Right cardiac atrium (tissue), 1 donor: ENCODE results near the genes FKBP10 and HSPB9.

DNA sequence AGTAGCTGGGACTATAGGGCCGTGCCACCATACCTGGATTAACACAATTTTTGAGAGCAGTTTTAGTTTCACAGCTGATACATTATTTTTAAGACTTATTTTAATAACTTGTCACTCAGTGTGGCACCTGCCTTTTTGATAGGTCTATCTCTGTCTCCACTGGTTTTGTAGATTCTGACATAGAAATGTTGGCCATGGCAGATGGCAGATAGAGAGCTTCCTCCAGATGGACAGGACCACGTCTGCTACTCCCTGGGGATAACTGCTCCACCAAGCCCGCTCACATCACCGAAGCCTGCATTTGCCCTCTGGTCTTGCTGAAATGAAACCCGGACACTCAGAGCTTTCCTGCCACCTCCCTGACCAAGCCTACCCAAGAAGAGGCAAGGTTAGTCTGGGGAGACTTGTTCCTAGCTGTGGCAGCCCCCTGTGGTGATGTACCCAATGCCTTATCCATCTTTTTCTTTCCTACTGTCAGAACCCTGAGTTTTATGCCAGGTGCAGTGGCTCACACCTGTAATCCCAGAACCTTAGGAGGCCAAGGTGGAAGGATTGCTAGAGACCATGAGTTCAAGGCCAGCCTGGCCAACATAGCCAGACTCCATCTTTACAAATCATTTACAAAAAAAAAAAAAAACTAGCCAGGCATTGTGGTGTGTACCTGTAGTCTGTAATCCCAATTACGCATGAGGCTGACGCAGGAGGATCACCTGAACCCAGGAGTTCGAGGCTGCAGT is 16.5 kb upstream of the HAP1 start:
- PRO-cap, result no peak

- PRO-cap, result no peak
These were observed 10.3 kb downstream of the P3H4 start for GRCh38 chr17:41801395-41801891.

DNA sequence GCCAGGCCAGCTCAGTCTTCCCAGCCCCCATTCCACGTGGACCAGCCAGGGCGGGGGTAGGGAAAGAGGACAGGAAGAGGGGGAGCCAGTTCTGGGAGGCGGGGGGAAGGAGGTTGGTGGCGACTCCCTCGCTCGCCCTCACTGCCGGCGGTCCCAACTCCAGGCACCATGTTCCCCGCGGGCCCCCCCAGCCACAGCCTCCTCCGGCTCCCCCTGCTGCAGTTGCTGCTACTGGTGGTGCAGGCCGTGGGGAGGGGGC is at the start of gene FKBP10:
Gene FKBP10, plus strand, starts transcription at position 138 of the 259 bp plus-strand sequence.
- PRO-cap, result bidirectional peak, plus-strand start at position 88 of the sequence, minus-strand start at position 38 of the sequence

DNA sequence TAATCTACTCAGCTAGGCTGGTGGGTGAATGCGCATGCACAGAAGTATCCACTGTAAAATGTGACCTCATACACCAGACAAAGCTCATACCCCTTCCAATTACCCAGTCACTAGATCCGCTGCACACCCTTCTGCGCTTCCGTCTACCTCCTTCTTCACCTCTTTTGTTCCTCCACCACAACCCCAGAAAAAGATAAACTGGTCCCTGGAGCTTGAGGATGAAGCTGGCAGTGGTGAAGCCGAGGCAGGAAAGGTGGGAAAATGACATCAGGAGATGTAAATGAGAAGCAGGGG is 22.9 kb downstream of the ACLY start:
- PRO-cap, result no peak

- PRO-cap, result no peak
These were observed 11.4 kb downstream of the ACLY start for GRCh38 chr17:41907298-41907863.

GRCh38 chr17:41972120-41972716 is 5.6 kb downstream of the CNP start:
- PRO-cap, result no peak

DNA sequence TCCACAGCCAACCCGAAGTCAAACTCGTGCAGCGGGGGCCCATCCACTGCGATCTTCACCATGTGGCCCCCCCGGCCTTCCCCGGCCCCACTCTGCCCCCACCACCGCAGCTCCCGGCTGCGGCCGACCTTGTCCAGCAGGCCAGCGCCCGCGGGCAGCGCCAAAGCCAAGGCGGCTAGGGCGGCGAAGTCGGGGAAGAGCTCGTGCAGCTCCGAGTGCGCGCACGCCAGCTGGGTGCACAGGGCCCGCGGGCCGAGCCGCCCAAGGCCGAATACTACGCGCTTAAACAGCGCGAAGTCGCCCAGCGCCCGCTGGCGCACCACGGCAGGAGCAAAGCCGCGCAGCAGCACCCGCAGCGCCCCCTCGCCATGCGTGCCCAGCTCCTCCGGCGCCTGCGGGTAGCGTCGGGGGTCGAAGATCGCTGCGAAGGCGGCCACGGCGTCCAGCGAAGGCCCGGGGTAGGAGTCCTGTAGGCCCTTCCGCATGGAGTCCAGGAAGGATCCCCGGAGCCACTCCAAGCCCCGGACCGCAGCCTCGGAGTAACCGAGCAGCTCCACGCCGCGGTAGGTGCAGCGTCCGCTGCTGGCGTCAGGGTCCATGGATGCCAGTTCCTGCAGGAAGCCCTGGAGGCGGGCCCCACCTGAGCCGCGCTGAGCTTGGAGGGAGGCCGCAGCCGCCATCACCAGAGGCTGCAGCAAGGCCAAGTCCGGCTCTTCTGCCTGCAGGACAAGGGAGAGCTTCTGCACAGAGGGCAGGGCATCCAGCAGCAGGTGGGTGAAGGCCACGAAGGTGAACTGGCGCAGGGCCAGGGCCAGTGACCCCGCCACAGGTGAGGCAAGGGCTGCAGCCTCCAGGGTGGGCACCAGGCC is 10.4 kb downstream of the C17orf113 start:
- PRO-cap, result no peak

DNA sequence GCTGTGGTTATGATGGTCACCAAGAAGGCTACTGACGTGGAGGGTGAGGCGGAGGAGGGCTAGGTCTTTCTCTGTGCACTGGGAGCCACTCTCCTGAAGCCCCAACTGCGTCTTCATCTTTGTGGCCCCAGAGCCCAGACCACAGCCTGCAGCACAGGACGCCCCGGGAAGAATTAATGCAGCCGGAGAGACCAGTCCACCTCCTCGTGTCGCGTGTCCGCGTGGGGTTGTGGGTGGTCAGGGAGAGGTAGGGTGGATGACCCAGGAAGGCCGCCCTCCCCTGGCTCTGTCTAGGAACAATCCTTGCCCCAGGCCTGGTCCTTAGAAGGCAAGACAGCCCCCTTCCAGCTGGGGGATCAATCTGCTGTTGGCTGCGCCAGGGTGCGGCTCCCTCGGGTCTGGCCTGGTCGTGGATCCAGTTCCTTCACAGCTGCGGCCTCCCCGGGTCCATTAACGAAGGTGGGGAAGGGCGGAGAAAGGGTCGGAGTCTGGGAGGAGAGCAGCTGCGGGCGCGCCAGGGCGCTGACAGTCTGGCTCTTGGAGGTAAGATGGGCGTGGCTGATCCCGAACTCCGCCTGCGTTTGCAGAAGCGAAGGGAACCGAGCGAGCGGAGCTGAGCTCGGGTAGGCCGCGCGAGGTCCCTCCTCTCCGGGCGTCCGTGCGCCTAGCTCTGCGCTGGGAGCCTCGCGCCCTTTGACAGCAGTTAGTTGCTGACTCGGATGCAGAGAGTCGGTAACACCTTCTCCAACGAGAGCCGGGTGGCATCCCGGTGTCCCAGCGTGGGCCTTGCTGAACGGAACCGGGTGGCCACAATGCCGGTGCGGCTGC is at the start of gene HSPB9:
Gene HSPB9, plus strand, starts transcription at position 673 of the 828 bp plus-strand sequence.
- PRO-cap, result bidirectional peak, plus-strand start at position 598 of the sequence, minus-strand start at position 532 of the sequence

- PRO-cap, result no peak
These were observed 4.0 kb upstream of the HCRT start for GRCh38 chr17:42188960-42189858.

- PRO-cap, result no peak
These were observed 2.0 kb downstream of the GHDC start for GRCh38 chr17:42192230-42192784.

- PRO-cap, result no peak
These were observed 2.5 kb downstream of the STAT5B start for GRCh38 chr17:42273509-42274355.

DNA sequence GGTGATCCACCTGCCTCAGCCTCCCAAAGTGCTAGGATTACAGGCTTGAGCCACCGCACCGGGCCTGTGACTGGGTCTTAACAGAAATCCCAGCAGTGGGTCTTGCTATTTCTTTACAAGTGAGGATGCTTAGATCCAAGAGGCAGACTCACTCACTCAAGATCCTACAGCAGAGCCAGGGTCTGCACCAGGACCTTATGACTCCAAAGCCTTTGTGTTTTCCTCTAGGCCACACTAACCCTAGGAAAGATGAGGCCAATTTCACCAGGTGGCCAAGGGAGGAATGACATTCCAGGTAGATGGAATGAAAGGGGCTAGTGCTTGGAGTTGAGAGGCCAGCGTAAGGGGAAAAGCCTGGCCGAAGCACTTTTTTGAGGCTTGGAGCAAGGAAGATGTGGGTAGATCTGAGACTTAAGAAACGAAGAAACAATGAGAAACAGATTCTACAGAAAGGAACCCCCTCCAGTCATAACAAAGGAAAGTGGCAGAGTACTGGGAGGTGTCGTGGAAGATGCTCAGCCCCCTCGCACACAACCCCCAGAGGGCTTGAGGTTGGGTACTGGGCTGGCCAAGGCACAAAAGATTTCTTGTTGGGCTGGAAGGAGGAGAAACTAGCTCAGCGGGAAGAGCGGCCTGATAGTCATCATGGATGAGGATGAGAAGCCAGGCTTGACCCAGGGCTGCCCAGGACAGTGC is 5.6 kb upstream of the STAT5A start:
- PRO-cap, result no peak

- PRO-cap, result no peak
These were observed 22.1 kb downstream of the STAT5A start for GRCh38 chr17:42310472-42310636.

DNA sequence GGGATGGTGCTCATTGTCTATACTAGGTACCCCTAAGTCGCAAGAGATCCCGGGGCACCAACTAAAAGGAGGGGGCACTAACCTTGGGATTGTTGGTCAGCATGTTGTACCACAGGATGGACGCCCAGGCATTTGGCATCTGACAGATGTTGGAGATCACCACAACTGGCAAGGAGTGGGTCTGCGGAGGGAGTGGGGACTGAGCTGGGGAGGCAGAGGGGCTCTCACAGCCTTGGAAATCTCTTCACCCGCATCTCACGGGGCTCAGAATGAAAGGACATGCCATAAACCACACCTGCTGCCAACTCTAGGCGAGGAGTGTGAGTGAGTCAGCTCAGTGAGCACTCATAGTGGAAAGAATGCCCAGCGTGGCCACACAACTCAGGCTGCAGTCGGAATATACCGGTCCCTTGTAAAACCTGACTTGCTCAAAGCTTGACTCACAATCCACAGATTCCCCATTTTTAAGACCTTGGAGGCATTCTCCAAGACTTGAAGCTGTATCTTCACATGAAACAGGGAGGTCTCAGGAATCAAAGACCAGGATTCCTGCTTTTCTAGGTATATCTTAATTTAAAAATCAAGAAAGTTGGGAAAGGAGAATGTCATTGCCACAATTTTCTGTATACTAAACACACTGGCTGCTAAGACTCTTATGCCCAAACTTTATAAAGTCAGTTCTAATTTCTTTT is 36.7 kb downstream of the STAT5A start:
- PRO-cap, result no peak

DNA sequence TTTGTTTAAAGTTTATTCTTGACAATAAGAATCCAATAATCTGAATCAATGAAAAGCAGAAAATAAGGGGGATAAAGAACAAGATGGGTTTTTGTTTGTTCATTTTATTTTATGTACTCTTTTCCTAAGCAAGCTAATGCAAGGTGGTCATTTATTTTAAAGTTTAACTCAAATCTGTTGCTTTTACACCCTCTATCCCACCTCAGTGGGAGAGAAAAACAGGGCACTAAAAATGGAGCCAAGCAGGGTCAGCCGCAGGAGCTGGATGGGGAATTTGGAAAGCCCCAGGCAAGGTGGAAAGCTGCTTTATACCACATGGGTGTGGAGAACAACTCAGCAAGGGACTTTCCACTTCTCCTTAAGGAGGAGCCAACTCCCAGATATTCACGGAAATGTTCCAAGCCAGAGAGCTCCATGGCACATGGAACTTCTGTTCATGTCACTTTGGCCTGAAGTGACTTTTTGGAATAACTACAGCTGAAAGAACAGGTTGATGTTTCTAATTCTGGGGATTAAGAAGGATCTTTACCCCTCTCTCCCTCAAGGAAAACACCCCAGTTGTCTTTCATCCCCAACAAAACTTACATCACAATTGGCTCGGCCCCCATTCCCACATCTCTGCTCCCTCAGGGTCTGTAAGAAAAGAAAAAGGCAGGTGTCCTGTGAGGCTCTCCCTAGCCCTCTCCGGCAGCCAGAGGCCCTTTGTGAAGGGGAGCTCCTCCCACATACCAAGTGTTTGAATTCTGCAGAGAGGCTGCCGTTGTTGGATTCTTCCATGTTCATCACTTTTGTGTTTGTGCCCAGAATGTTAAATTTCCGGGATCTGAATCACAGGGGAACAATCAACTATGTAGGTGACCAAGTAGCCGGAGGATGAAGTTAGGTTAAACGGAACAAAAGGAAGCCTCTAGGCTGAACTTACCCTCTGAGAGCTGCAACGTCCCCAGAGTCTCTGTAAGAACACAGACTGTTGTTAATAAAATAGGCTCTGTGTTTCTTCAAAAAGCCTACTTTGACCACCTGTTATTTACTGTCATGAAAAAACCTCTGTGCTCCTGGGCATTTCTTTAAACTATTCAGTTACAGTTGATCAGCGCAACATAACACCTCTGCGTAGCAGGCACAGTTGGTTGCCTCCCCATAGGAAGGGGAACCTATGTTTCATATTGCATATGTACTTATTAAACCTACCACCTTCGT is 40.9 kb downstream of the STAT5A start:
- PRO-cap, result no peak

GRCh38 chr17:42378974-42379910 is 9.0 kb downstream of the STAT3 start:
- PRO-cap, result no peak

DNA sequence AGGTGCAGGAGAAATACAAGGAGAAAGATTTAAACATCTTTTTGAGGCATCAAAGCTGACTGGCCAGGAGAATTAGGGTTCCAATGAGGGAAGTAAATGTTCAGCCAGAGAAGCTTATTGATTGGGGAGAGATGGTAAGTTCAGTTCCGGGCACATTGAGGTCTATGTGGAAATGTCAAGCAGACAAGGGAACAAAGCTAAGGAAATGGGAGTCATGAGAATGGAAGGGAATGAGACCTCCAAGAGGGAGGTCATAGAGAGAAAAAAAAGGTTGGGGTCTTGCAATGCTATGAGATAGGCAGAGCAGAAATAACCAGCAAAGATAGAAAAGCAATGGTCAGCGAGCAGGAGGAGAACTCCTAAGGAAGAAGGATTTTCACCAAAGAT is 30.9 kb downstream of the ATP6V0A1 start:
- PRO-cap, result no peak

DNA sequence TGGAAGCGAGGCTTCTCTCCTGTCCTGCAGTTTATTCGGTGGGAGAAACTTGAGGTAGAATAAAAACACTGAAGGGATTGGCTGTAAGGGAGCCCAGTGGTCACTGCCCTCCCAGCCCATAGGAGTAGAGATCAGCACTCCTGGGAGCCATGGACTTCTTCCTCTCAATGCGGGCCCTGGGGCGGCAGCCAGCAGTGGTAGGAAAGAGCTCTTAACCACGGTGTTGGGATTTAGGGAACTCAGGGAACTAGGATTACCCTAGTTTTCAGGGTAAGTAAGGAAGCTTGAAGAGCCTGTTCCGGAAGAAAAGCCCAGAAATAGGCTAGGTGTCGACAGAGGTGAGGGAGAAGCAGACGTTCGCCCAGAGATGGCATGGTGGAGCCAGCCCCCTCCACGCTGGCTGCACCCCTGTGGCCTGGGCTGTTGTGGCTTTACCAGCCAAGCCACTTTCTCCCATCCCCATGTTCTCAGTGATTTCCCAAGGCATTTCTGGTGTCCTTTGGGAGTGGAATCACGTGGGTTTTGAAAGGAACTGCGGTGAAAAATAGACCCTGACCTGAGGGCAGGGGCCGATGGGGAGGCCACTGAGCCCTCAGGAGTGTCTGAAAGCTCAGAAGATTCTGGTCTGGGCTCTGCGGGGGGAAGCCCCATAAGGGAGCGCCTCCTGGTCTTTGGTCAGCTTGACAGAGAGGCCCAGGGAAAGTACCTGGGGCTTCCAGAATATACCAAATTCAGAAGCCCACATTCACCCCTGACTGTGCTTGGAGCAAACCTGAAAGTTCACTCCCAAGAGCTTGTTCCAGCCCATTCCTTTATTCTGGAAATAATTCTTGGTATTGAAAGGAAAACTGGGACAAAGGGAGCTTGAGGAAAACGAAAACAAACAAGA is 23.5 kb upstream of the NAGLU start:
- PRO-cap, result no peak

GRCh38 chr17:42548106-42548979 is 4.4 kb upstream of the HSD17B1 start:
- PRO-cap, result bidirectional peak, plus-strand start at chr17:42548398, minus-strand start at chr17:42548286

DNA sequence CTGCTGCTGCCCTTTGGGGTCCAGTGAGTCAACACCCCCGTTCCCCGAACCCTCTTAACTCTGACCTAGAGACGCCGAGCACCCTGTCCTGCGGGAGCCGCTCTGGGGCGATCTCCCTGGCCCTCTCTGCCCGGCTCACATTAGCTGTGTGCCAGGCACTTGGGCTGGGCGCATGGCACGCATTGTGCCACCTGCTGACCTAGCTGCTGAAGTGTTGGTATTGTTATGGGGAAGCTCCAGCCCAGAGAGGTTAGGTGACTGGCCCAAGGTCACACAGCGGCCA is 1.1 kb downstream of the HSD17B1 start:
- PRO-cap, result no peak